Tibial artery (tissue), 1 donor: ENCODE measurements around the genes CDS1 and PTPN13.

GRCh38 chr4:83595961-83596249, 60.0 kb downstream of the GPAT3 start:
- PRO-cap, result no peak

DNA sequence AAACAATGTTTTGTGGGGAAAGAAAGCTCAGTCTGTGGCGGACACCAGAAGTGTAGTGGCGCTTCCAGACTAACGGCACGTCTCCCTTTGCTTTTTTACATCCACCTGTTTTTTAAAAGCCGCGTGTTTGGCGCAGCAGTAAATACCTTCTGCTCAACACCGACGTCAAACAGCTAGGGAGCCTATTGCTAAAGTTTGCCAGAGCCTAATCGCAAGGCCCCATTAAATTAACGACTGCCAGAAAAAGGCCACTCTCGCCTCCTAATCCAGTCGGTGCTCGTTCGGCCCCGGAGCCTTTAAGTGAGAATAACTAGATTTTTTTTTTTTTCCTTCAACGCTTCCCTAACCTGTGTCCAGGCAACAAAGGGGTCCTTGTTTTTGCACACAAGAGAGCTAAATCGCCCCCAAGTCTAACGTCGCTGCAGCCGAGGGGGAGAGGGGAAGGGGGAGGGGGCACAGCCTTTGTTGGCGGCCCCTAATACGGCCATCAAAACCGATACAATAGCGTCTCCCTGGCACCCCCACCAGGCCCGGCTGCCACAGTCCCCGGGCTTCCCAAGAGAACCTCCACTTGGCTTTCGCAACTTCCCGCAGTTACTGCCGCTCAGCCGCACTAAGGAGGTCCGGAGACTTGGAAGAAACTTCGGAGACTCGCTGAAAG, 3.0 kb downstream of the NKX6-1 start:
- PRO-cap, result no peak

DNA sequence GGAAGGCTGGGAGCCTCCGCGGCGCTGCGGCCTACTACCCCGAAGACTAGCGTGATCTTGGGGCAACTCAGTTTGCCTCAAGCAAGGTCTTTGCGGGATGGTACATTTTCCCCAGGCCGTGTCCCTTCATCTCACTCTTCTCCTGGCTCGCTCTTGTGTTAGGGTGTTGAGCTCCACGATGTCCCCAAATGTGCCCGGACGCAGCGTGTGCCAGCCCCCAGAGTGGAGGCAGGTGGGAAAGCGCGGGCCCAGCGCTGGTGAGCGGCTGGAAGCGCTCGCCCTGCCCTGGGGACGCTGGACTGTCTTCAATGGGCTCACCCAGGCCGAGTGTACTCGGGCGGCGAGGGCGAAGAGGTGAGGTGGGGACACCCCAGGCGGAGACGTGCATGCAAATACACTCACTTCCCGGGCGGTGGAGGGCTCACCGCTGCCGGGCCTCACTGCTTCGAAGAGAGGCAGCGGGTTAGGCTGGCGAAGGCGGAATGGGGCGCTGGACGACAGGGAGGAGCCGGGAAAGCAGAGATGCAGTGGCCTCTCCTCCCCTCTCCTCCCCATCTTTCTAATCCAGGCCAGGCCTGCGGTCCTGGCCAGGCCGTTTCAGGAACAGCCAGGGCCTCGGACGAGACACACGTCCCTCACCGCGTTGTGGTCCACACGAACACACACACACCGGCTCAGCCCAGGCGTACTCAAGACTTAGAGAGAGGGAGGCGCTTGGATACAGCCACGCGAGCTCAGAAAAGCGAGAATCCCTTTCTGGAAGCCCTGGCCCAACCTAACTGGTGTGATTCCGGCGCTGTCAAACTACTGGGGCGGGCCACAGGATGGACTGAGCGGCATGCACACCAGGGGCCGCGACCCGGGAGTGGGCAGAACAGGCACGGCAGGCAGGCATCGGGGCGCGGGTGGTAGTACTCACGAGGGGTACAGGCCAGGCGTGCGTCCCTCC, 2.2 kb downstream of the NKX6-1 start:
- PRO-cap, result no peak

DNA sequence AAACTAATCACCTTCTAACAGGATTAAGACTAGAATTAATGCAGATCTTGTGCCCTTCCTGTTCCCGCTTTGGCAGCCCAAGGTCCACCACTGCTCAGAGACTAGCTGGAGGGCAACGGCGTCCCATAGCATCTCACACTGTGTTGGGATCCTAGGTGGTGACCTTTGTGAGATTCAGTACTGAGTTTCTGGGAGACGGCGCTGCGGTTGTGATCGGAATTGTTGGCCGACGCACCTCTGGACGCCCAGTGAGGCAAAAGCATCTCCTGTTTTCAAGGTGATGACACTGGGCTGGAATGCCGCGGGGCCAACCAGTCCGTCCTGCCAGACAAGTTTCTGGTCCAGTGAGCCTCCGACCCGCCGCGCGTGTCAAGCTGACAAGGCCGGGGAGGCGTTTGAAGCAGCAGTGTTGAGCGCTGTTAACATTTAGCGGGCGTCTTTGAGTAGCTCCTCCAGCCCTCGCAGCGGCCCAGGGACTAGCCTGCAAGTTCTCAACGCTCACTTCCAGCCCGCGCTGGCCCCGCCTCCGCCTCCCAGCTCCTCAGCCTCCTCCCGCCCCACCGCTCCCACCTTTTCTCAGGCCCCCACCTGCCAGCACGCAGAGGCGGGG, 624 bp upstream of the CDS1 start:
- PRO-cap, result bidirectional peak, plus-strand start outside the sequence, minus-strand start at position 478 of the sequence

DNA sequence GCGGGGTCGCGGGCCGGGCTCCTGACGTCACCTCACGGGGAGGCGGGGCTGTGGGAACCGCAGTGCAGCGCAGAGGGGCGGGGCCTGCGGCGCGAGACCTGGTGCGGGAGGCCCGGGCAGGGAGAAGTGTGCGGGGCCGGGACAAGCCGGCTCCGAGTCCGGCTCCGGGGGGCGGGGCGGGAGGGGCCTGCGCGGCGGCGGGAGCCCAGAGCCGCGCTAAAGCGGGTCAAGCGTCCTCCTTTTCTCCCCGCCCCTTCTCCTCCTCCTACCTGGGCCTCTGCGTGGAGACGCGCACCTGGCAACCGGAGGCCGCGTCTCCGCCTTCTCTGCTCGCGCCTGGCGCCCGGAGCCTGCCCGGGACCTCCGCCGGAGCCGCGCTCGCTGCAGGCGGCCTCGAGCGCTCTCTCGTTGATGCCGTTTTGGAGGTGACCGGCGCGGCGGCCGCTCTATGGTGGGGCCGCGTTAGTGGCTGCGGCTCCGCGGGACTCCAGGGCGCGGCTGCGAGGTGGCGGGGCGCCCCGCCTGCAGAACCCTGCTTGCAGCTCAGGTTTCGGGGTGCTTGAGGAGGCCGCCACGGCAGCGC, at the start of gene CDS1:
TSS of gene CDS1 (plus strand) at position 320 of the 583 bp plus-strand sequence.
- PRO-cap, result bidirectional peak, plus-strand start at position 122 of the sequence, minus-strand start outside the sequence

DNA sequence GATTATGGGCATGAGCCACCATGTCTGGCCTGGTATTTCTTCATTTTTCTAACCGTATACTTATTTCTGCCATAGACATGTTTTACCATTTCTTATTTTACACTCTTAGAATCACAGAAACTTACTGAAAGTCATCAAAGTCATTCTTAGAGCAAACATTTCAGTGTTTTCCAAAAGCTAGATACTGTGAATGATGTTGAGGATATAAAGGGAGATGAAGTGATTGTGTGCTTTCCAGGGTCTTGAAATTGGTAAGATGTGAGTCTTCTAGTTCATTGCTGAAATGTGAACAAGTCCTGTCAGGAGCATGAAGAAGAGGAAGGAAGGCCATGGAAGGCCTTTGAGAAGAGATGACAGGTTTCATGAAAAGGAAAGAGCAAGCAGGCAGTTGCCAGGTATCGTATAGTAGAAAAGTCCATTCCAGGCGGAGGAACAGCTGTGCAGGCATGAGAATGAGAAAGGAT, 42.2 kb downstream of the CDS1 start:
- PRO-cap, result no peak

- PRO-cap, result no peak
Observed at GRCh38 chr4:84753628-84754052, 170.7 kb downstream of the CDS1 start.

DNA sequence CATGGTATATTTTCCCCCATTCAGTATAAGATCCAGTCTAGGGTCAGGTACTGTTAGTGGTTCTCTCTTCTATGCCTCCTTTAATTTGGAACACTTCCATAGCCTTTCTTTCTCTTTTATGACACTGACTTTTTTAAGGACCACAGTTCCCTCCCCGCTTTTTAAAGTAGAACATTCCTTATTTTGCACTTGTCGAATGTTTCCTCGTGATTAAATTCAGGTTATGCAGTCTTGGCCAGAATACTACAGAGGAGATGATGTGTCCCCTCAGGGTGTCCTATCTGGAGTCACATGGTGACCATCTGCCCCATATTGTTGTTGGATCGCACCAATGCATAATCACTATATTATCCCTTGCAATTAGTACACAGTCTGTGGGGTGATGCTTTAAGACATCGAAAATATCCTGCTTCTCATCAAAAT, 27.4 kb downstream of the WDFY3 start:
- PRO-cap, result no peak

DNA sequence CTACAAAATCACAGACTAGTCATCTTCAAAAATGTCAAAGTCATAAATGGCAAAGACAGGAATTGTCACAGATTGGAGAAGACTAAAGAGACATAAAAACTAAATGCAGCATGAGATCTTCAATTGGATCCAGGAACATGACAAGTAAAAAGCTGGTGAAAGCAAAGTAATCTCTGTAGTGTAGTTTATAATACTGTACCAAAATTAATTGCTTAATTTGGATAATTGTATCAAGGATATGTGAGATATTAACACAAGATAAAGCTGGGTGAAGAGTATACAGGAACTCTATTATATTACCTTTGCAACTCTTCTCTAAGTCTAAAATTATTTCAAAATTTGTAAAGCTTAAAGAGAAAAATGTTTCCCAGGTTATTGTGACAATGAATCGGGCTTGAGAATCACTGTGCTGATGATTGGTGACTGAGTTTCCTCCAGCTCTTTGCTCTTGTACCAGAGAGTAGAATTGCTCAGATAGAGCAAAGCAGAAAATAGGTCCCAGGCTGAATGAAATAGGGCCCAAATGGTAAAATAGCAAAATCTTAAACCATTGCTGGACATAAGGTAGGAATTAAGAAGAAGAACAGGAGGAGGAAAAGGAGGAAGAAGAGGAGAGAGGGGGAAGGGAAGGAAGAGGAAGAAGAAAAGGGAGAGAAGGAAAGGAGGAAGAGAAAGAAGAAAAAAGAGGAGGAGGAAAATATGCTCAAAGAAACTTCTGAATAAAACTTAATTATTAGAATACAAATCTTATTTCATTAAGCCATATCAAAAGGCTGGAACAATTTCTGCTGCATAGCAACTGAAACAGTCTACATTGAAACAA, 325.2 kb downstream of the ARHGAP24 start:
- PRO-cap, result no peak

DNA sequence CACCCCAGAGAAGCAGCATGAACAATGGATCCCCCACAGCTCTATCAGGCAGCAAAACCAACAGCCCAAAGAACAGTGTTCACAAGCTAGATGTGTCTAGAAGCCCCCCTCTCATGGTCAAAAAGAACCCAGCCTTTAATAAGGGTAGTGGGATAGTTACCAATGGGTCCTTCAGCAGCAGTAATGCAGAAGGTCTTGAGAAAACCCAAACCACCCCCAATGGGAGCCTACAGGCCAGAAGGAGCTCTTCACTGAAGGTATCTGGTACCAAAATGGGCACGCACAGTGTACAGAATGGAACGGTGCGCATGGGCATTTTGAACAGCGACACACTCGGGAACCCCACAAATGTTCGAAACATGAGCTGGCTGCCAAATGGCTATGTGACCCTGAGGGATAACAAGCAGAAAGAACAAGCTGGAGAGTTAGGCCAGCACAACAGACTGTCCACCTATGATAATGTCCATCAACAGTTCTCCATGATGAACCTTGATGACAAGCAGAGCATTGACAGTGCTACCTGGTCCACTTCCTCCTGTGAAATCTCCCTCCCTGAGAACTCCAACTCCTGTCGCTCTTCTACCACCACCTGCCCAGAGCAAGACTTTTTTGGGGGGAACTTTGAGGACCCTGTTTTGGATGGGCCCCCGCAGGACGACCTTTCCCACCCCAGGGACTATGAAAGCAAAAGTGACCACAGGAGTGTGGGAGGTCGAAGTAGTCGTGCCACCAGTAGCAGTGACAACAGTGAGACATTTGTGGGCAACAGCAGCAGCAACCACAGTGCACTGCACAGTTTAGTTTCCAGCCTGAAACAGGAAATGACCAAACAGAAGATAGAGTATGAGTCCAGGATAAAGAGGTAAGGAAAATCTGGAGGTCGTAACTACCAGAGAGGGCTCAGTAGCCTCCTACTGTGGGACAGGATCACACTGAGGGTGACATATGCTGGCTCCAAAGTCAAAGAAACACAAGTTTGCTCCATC, 364.8 kb downstream of the MAPK10 start:
- PRO-cap, result no peak

GRCh38 chr4:86594265-86594387, at the start of gene PTPN13:
PTPN13 (plus strand) TSS chr4:86594315.
- PRO-cap, result bidirectional peak, plus-strand start at chr4:86594325, minus-strand start at chr4:86594074

DNA sequence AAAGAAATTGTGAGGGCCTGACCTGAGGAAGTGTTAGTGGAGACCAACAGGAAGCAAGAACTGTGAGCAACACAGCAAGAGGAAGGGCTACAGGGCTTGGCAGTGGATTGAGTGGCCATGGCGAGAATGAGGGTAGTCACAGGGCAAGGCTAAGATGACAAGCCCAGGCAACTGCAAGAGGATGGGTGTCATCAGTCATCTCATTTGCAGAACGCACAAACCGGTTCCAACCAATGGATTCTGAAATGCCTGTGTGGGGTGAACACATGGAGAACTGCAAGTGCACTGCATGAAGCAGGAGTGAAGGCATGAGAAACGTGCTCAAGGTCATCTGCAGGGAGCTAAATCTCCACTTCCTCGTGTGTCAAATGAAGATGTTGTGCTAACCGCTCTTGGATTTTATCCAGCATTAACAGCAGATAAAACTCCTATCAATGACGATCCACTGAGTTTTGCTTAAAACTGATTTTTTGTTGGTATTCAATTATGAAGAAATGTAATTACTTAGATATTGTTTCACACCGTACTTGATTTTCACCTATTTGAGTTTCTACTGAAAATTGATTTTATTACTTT, 3.4 kb downstream of the SLC10A6 start:
- PRO-cap, result no peak

- PRO-cap, result no peak
Observed at GRCh38 chr4:86999171-87000021, 64.6 kb downstream of the AFF1 start.

GRCh38 chr4:87070511-87070958, 135.7 kb downstream of the AFF1 start:
- PRO-cap, result no peak

DNA sequence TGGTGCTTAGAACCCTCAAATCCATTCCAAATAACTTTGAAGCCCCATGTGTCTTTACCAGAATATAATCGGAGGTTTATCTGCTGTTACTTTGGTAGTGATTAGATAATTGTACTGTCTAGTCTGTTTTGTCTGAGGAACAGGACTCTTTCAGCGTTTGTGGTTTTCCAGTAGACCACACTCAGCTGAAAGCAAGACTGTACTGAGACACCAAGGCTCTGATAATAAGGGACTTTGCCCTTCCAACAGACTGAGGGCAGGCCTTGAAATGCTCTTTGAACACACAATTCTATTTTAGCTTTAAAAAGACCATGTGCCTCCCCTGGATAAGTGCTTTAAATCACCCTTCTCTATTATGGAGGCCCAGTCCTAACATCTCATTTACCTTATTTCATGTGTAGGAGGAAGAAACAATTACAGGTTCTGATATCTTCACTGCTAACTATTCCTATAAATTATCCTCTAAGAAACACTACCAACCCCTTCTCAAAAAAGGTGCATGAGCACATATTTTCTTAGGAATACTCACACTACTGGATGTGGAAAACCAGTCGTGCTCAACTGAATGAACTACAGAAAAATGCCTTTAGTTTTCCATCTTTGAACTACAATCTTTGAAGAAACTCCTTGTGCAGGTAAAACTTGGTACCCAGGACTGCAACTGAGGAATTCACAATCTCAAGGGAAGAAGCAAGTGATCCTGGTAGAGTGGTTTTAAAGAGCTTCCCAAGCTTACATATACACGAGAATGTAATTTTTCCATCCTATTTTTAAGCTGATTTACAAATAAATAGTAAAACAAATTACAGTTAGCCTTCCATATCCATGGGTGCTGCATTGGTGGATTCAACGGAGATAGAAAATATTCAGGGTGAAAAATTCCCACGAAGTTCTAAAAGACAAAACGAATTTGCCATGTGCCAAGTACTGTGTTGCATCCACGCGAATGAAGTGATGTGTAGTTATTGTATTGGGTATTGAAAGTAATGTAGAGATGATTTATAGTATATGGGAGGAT, 75.8 kb downstream of the KLHL8 start:
- PRO-cap, result no peak

DNA sequence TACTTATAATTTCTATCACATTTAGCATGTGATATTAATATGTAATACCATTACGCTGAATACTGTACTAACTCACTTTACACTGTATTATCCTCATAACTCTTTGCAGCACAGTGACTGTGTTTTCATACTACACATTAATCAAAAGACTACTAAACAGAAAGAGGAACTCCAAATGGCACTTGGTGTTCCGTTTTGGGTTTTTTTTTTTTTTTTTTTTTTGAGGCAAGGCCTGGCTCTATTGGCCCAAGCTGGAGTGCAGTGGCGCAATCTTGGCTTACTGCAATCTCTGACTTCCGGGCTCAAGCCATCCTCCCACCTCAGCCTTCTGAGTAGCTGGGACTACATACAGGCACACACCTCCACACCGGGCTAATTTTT, 10.8 kb downstream of the KLHL8 start:
- PRO-cap, result no peak

GRCh38 chr4:87388873-87389216, 2.1 kb downstream of the HSD17B11 start:
- PRO-cap, result no peak

DNA sequence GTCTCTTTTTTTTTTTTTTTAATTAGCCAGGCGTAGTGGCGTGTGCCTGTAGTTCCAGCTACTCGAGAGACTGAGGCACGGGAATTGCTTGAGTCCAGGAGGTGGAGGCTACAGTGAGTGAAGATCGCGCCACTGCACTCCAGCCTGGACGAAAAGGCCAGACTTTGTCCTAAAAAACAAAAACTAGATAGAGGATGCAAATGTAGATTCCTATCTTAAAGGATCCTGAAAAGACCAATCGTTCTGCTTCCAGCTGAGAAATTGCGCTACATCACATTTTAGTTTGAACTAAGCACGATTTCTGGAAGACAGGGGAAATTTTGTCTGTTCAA, 626 bp upstream of the HSD17B11 start:
- PRO-cap, result no peak

DNA sequence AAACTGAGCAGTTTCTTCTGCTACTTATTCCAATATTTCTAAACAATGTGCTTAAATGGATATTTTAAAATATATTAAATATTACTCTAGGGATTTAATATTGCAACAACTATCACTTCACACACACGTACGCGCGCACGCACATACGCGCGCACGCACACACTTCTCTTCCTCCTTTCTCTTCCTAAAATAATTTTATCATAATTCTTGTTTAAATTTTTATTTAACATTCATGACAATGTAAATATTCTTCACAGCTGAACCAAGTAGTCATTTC, 28.6 kb downstream of the SPARCL1 start:
- PRO-cap, result unidirectional peak, minus-strand start at position 173 of the sequence

DNA sequence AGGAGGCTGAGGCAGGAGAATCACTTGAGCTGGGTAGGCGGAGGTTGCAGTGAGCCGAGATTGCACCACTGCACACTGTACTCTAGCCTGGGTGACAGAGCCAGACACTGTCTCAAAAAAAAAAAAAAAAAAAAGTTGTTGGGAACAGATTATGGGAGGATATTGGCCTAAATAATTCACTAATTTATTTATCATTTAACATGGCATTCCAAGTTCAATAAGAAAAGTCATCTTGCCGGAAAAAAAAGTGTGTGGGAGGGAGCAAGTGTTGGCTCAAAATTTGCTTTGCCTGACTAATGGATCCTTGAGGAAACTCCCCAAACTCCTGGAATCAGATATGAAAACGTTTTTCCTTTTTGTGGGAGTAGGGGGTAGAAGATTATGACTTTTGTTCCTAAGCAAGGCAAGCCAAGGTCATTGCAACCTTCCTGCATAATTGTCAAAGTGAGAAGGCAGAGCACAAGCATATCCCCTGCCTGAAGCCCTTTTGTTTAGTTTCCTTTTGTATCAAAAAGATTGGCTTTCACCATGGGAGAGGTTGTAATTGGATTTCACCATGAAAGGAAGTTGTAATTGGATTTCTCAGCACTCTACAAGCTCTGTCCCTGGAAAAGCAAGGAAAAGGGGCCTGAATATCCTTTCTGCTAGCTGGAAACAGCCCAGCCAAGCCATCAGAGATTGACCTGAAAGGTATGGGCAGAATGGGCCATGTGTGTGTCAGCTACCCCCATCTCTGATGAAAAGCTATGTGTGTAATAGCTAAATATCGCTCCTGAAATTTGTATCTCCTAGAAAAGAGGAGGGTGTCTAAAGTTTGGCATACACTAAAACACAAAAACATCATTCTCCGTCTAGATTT, 8.8 kb downstream of the SPARCL1 start:
- PRO-cap, result no peak